OCI-LY7 (cell line): ENCODE measurements around the gene IL1RAP.

DNA sequence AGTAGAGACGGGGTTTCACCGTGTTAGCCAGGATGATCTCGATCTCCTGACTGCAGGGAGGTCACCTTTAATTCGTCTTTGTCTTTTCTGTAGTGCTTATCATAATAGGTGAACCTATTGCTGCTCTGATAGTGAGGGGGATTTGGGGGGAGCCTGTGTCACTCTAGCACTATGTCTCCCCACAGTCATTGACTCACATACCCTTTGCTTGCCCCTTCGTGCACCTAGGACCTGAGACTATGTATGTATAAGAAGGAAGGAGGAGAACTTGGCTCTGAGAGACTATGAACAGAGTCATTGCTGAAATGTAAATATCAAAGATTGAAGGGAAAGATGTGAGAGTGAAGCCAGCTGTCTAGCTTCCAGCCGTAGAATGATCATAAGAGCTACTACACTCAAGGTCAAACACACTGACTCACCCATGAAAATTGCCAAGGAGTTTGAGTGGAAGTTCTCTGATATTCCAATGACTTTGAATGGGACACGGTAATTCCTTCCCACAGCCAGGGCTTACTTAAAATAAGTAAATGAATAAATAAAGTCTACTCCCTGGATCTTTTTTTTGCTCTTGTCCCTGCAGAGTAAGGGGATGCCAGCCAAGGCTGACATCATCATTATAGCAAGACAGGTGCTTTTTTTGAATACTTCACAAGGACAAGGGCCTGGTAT is 399.0 kb upstream of the TPRG1 start:
- PRO-cap = no peak
- RAMPAGE, long total RNA = no peak

- PRO-cap = no peak
- RAMPAGE, long total RNA = no peak
These were observed 294.0 kb upstream of the TPRG1 start for GRCh38 chr3:188877706-188878137.

GRCh38 chr3:188879241-188879836 is 292.4 kb upstream of the TPRG1 start:
- PRO-cap = no peak
- RAMPAGE, long total RNA = no peak

- PRO-cap = no peak
- RAMPAGE, long total RNA = no peak
These were observed 192.4 kb upstream of the TPRG1 start for GRCh38 chr3:188979405-188979764.

GRCh38 chr3:189100654-189100879 is 71.2 kb upstream of the TPRG1 start:
- PRO-cap = no peak
- RAMPAGE, long total RNA = no peak

DNA sequence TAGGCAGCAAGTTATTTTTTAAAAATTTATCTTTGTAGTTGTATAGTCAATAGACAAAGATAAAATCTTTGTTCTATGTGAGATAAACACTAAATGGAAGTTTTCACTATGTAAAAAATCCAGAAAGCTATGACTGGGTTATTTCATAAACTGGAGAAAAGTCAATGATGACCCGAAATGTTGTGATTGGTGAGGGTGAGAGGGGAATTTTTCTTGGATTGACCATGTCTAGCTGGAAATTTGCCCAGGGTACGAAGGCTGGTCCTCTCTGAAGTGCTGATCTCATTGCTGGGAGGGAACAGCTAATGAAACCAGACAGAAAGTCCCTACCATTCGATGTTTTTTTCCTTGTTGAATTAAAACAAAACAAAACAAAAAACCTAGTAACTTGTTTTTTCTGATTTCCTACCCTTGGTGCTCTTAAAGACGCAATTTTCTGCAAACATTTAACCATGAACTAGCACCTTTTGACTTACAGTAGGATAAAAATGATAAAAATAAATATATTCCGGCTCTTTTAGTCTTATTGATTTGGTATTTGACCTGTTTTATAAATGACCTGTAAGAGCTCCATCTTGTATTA is 14.4 kb downstream of the TPRG1 start:
- PRO-cap = no peak
- RAMPAGE, long total RNA = no peak

DNA sequence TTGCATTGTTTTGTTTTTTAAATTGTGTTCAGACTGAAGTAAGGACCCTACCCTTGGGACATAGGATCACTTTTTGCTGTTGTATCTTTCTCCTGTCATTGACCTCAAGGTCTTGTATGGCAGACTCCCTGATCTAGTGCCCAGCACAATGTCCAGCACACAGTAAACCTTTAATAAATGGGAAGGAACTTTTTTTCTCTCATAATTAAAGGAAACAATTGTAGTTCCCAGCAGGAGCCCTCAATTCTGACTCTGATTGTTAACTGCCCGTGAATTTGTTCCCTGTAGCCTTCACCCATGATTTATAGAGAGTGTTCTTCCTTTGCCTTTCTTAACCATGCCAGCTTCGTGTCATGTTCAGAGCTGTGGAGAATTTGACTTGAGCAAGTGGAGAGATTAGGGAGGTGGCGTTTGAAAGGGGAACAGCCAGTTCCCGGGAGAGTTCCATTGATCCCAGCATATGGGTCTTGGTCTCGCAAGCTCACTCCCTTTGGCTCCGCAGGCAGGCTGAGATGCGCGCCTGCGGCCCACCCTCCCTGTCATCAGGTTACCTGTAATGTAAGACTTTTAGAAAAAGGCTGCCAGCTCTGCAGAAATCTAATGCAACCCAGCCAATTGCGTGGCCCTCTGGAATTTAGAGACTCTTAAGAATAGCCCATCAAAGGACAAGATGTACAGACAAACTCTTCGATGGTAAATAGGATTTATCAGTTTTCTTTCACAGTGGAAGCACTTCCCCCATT is 182.6 kb downstream of the TP63 start:
- PRO-cap = no peak
- RAMPAGE, long total RNA = no peak

DNA sequence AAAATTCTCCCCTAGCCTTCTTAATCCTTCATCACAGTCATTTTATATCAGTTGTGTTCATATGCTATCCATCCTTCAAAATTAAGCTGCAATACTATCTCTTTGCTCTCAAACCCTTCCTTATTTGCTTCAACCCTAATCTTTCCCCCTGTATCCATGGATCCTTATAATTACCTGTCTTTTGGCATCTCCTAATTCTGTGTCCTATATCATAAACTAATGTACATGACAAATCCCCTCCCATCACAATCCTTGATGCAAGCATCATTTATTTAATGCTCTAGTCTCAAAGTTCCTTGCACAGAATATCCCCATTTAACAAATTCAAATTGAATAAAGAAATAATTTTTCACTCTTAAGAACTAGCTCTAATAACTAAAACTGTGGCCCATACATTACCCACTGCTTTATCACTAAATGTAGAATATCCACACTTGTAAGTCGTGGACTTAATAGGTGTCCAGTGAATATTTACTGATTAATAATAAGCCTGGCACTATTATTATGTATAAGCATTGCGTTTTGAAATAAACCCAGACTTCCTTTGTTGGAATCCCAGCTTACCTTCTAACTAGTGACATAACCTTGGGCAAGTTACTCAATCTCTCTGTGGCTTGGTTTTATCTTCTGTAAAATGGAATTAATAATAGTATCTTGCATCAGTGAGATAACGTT is 58.5 kb downstream of the P3H2 start:
- PRO-cap = no peak
- RAMPAGE, long total RNA = no peak

GRCh38 chr3:190073253-190073956 is 47.3 kb downstream of the P3H2 start:
- PRO-cap = no peak
- RAMPAGE, long total RNA = no peak

DNA sequence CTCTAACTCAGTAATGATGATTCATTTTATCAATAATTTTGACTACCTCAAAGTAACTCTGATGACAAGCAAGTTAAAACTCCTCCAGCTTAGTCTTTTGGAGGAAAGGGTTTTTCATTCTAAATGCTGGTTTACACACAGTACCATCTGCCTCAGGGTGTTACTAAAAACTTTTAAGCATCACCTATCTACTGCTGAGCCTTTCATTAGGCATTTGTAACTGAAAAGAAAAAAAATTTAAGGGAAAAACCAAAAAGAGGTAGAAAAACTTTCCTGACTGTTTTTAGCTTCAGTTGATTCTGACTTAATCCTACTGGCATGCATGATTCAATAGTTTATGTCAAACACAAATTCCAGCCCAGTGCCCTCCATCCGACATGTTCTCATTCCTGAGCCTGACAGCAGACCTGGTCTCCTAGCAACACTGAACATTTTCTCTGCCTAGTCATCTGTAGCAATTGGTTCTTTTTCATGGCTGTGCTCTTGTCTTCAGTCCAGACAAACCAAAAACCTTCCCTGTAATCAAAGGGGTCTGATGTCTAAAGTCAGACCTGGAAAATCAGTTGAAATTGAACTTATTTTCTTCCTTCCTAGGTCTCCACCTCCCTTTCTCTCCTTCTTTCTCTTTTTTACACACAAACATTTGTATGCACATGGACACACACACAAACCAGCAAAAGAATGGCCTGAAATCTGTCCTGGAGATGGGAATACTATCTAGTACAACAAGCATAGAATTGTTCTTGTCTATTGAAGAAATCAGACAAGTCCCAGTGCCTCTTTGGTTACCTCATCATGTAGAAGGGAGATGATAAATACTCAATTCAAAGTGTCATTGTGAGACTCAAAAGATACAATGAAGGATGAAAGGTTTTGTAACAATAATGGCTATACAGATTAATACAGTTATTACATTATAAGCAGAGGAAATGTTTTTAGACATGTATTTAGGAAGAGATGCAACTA is 43.6 kb downstream of the P3H2 start:
- PRO-cap = no peak
- RAMPAGE, long total RNA = no peak

GRCh38 chr3:190124035-190124454 is 3.3 kb upstream of the P3H2 start:
- PRO-cap = no peak
- RAMPAGE, long total RNA = no peak

DNA sequence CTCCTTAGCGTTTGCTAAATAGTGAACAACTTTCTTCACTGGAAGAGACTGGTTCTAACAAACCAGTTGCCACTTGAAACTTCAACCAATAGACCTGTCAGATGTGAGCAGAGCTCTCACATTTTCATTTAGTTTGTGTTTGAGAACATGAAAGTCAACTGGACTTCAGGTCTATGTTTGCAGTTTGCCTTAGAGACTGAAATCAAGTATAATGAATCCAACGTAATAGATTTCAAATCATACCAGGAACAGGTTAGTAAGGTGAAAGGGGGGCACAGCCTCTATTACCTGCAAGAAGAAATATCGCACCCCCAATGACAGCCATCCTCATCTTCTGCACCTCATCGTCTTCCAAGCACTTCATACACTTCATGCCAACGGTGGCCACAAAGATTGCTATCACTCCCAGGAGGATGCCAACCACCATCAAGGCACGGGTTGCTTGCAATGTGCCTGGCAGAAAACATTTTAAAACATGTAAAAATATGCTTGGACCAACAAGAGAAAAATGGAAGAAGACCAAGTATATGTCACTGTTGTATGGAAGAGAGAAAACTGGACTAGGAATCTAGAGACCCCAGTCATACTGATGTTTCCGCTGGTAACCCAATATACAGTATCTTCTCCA is 9.5 kb downstream of the CLDN1 start:
- PRO-cap = no peak
- RAMPAGE, long total RNA = no peak

GRCh38 chr3:190344871-190345872 is 22.9 kb upstream of the CLDN1 start:
- PRO-cap = no peak
- RAMPAGE, long total RNA = no peak

DNA sequence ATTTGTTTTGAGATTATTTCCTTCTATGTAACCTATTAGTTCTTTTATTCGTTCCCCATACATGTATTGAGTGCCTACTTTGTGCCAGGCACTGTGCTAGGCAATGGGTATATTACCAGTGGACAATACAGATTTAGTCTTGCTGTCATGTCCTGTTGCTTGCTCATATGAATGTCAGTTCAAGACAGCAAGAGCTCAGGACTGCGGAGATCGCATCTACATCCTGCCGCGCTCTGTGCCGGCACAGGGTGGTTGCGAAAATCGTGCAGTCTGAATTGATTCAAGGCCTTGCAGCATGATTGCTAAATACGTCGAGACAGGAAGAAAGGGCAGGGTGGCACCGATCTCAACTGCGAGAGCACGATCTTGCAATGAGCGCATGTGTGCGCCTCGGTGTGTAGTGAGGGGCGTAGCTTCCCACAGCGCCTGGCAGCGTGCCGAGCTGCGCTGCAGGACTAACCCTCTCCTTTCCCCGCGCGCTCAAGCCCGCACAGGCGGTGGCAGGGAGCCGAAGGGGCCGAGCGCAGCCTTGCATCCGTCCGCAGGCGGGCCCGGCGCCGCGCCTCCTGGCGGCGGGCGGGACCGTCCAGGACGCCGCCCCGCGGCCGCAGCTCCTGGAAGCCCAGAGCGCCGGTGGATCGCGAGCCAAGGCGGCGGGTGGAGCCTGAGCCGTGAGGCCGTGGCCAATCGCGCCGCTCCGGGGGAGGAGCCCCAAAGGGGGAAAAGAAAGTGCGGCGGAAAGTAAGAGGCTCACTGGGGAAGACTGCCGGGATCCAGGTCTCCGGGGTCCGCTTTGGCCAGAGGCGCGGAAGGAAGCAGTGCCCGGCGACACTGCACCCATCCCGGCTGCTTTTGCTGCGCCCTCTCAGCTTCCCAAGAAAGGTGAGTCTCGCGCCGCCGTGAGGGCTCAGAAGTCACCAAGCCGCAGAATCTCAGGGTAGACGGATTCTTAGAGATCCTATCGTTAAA is at the start of gene IL1RAP:
IL1RAP (plus strand) TSS at position 748 of the 969 bp plus-strand sequence.
- PRO-cap = bidirectional peak, plus-strand start at position 714 of the sequence, minus-strand start at position 568 of the sequence
- RAMPAGE, long total RNA = no peak

GRCh38 chr3:190514307-190514975 is 556 bp downstream of the IL1RAP start:
- PRO-cap = no peak
- RAMPAGE, long total RNA = no peak

- PRO-cap = no peak
- RAMPAGE, long total RNA = no peak
These were observed 72.9 kb downstream of the IL1RAP start for GRCh38 chr3:190586829-190587234.

- PRO-cap = no peak
- RAMPAGE, long total RNA = no peak
These were observed 47.1 kb downstream of the OSTN start for GRCh38 chr3:191246105-191246552.

DNA sequence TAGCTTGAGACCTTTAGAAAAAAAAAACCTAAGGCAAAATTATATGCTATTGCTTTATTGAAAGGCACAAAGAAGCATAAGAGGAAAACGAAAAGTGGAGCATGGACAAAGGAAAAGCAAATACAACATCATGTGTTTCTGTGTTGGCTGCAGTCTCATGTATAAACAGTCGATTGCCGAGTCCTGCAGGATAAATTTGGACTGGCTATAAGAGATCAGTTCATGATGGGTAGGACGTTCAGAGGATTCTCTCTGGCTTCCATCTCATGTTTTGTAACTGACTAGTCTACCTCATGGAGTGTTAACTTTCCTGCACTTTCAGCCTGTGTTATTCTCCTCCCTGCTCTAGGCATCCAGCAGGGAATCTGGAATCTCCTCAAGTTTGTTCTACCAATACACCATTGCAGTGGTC is 21.8 kb upstream of the CCDC50 start:
- PRO-cap = no peak
- RAMPAGE, long total RNA = no peak

DNA sequence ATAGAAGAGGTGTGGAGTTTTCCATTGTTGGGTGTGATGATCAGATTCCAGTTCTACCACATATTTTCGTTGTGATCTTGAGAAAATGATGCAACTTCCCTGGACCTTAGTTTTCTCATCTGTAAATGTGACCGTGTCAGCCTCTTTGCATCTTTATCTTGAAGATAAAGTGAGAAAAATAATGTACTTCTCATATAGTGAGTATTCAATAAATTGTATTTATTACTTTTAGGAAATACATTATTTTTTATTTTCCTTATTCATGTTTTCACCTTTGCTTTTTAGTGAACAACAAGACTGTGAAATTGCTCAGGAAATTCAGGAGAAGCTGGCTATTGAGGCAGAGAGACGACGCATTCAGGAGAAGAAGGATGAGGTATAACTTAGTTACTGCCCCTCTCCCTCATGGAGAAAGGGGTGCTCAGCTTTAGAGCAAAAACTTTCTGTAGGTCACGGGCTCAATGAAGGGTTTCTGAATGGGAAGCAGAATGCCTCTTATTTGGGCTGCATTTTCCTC is 30.5 kb upstream of the UTS2B start:
- PRO-cap = no peak
- RAMPAGE, long total RNA = no peak

DNA sequence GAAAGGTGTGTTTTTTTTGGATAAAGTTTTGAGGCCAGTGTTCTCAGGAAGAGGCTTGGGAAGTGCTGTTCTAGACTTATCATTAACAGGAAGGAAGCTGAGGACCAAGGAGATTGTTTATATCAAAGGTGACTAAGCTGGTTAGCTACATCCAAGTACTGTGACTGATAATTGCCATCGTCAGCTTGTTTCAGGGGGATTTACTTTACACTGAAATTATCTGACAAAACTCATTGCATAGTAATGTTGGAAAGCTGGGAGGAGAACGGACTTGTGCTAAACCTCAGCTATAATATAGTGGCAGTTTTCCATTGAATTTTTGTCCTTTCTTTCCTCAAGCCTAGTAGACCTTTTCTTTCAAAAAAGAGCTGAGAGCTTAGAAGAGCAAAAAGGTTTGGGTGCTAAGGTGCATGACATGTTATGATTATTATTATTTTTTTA is 36.4 kb upstream of the UTS2B start:
- PRO-cap = no peak
- RAMPAGE, long total RNA = no peak